ENCODE measurements around a stretch of chr3.

- PRO-cap: no peak
These were observed 15.9 kb downstream of the CHL1 start for GRCh38 chr3:212452-212942.

DNA sequence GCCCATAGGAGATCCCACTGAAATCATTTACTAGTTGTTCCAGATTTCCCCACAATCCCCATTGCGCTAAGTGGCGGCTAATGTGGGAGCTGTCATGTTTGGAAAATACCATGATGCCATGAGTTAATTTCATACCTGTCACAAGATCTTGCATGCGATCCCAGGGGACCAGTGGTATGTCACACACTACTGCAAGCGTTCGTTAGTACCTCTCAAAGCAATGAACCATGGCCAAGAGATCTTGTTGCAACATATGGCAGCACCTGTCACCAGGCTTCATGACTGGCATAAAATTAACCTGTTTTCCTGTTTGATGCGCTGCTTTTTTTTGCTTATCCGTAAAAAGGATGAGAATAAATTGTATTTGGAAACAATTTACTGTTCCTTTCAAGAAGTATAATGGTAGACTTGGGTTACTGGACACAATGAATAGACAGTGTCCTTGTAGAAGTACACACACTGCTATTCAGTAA, 81.8 kb downstream of the CHL1 start:
- PRO-cap: no peak

DNA sequence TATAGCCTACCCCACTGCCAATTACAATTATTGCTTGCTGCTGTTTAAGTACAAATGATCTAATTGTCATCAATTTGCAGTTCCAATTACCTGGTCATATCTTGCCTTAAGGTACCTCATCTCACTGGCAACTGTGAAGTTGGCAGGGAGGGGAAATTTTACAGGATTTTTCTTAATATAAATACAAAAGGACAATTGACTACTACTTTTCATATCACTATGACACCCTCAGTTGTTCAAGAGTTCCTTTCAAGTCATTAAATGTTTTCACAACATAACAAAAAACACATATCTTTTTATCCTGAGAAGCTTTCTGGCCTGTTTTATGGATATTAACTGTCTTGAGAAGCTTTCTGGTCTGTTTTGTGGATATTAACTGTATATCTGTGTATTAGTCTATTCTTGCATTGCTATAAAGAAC, 213.4 kb upstream of the CNTN4 start:
- PRO-cap: no peak

GRCh38 chr3:2099685-2100121, 1.0 kb downstream of the CNTN4 start:
- PRO-cap: no peak

DNA sequence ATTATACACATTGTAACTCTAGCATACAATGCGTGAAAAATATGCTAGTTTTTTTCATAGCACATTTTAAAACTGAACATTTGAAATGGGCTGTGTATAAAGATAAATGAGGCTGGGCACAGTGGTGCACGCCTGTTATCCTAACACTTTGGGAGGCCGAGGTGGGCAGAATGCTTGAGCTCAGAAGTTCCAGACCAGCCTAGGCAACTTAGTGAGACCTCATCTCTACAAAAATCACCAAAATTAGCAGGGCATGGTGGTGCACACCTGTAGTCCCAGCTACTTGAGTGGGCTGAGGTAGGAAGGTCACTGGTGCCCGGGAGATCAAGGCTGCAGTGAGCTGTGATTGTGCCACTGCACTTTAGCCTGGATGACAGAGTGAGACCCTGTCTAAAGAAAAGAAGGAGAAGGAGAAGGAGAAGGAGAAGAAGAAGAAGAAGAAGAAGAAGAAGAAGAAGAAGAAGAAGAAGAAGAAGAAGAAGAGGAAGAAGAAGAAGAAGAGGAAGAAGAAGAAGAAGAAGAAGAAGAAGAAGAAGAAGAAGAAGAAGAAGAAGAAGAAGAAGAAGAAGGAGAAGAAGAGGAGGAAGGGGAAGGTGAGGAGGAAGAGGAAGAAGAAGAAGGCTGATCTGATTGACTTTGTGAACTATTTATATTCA, 188.7 kb downstream of the CNTN4 start:
- PRO-cap: no peak

- PRO-cap: no peak
These were observed 262.5 kb downstream of the IL5RA start for GRCh38 chr3:2847643-2848070.

- PRO-cap: no peak
These were observed 192.4 kb downstream of the LRRN1 start for GRCh38 chr3:3991597-3992000.

DNA sequence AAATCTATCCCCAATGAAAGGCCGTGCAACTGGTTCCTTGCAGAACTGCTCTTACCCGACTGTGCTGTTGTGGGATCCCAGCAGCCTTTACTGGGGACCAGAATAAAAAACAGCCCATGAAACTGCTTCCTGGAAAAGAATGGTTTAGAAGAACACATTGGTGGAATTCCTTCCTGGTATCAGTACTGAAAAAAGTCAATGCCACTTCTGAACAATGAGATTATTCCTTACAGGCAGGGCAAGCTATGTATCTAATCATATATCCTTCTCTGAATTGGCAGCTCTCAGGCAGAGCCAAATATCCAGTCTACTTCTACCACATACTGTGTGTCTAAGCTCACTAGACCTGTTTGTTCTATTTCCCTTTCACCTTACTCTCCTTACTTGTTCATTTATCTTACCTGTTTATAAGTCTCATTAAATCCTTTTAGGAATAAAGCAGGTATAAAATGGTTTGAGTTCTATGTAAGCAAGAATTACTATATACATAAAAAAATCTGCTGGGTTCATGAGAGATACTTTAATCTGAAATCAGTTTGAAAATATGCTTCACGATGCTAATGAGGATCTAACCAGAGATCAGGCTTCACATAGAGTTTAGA, 8.3 kb downstream of the SETMAR start:
- PRO-cap: no peak

DNA sequence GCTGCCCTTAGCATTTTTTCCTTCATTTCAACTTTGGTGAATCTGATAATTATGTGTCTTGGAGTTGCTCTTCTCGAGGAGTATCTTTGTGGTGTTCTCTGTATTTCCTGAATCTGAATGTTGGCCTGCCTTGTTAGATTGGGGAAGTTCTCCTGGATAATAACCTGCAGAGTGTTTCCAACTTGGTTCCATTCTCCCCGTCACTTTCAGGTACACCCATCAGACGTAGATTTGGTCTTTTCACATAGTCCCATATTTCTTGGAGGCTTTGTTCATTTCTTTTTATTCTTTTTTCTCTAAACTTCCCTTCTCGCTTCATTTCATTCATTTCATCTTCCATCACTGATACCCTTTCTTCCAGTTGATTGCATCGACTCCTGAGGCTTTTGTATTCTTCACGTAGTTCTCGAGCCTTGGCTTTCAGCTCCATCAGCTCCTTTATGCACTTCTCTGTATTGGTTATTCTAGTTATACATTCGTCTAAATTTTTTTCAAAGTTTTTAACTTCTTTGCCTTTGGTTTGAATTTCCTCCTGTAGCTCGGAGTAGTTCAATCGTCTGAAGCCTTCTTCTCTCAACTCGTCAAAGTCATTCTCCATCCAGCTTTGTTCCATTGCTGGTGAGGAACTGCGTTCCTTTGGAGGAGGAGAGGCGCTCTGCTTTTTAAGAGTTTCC, 63.1 kb downstream of the SETMAR start:
- PRO-cap: no peak

DNA sequence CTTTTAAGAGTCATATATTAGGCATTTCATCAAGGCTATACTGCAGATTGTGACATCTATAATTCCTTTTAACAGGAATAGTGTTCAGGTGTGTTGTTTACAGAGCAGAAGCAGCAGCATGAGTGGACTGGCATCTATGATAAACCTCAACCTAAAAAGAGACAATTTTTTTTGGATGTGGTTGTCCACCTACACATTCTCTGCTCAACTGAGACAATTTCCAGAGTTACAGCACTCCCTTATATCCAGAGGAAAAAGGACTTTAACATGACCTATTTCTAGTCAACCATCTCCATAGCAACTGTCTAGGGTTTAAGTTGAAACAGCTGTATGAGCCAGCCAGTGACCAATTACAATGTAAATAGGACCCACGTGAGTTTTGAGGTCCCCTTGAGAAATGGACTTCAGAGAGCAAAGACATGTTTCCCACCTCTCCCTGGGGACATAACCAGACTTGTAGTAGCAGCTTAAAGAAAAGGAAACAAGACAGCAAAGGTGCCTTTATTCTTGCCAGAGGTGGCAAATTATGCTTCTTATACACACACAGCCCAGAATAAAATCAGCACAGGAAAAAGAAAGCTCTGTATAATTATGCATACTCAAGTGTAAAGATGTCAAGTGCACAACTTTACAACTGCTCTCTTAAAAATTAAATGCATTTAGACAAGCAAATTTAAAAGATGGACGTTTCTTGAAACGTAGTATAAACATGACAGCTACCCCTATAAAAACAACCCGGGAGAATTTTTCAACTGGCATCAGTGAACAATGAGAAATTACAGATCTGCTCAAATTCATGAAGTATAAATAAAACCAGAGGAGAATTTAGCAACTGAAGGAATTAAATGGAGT, 40.3 kb downstream of the SUMF1 start:
- PRO-cap: no peak

- PRO-cap: no peak
These were observed 55.6 kb downstream of the ITPR1 start for GRCh38 chr3:4548641-4549327.

GRCh38 chr3:4584034-4584905, 91.1 kb downstream of the ITPR1 start:
- PRO-cap: no peak

DNA sequence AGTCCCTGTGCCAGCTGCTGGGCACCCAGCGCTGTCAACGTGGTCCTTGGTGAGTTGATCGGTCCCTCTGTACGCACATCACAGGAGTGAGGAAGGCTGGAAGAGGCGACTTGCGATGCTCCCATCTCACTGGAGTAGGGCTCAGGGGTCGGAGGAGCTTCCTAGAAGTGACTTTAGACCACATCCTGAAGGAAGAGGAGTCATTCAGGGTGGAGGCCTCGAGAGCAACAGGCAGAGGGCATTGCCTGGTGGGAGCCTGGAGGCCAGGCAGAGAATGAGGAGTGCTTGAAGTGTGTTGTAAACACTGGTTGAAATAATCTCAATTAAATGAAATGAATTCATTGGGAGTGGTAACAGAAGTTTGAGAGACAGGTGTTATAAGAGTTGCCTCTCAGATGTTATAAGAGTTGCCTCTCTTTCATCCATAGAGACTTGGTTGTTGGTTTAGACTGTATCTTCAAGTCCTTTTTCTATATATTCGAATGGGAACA, 206.2 kb upstream of the BHLHE40 start:
- PRO-cap: no peak

DNA sequence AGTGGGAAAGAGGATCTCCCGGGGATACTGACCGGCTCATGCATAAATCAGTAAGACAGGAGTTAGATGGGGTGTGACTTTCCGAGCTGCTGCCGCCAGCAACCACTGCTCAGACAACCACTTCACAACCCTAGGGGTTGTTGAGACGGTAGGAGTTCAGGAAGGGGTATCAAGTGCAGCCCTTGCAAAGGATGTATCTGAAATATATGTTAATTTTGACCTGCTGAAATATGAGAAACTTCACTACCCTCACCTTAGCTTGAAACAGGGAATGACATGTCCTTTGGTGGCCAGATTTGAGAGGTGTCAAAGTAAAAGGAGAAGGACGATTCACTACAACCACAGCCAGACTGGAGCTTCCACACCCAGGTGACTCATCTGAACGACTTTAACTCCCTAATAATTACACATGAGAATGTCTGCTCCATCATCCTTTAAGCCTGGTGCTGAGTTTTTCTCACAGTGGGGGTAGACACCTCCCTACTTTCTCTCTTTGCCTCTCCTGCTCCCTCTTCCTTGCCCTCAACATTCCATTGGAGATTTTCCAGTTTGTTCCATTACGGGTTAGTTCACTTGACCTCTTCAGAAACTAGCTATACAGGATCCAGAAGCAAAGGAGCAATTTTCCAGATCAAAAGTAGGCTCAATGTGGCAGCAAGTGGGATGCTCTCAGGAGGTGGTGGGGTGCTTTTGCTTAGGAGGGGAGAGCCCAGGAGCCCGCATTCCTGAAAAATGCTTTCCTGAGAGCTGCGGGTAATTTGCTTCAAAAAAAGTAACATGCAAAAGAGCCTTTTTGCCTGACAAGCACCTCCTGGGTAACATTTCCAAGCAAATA, 154.3 kb upstream of the BHLHE40 start:
- PRO-cap: no peak

DNA sequence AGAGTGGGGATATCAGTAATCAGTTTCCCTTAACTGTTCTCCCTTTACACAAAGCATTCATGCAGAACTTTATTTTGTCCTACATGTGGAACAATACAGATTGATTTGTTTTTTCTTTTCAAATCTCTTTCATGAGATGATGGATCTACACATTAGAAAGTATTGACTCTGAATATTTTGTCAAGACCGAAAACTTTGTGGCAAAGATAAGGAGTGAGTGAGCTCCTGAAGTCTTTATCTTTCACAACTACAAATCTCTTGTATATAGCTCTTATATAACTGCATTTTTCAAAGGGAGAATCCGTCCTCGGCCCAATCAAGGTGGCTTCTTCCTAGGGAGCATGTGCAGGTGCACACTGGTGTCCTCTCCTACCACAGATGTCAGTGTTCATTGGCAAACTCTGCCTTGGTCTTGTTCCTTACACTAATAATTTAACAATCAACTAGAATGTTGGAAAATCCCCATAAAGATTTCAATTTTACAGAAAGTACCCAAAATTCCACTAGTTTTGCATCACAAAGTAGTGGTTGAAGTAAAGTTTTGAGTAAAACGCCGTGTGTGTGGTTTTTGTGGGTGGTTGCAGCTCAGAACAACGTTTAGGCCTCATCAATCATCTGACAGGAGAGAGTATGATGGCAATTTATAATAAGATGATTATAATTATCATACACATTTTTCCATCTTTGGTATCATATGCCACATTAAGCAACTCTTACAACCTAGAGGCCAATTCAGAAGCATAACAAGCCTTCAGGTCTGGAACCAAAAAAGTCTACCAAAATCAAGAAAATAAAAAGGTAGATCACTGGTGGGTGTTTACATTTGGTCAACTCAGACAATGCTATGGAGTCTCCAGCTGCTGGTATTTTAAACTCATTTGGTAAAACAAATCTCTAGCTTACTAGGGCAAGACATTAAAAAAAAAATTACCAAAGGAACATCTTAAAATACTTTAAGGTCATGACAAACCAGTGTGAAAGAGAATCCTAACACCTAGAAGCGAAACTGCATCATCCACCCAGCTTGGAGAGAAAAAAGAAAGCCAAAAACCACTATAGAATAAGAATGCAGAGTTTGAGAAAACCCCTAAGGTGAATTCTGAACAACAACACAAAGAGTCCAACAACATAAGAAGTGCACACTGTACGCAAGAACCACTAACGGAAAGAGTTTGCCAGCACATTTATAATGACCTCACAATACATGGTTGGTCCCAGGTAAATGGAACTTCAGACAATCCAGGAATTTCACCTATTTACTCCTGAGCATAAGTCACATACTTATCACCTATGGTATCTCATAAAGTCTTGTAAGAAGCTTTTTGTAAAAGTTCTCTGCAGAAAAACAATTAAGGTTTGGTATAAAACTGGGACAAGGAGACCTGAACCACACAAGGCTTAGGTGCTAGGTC, 128.8 kb upstream of the BHLHE40 start:
- PRO-cap: no peak

GRCh38 chr3:4981159-4981667, 2.0 kb downstream of the BHLHE40 start:
- PRO-cap: no peak

DNA sequence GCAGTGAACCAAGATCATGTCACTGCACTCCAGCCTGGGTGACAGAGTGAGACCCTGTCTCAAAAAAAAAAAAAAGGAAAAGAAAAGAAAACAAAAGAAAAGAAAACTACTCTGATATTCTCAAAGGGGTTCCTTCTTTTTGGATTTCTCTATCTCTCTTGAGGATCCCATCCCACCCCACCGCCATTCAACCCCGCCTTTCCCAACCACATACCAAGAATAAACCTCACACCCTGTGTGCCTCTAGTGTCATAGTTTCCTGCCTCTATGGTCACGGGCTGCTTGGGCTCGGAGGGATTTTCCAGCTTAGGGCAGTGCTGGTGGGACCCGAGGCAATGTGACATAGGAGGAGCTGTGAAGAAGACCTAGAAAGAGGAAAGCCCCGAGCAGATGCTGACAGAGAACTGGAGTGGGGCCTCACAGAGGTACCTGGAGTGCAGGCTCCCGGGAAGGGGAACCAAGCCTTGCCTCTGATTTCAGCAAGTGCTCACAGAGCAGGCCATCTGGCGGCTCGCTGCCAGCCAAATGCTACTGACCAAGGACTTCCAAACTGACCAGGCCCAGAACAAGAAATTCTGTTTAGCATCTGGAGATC, 27.5 kb downstream of the BHLHE40 start:
- PRO-cap: no peak

GRCh38 chr3:5052834-5053217, 69.3 kb upstream of the ARL8B start:
- PRO-cap: no peak

DNA sequence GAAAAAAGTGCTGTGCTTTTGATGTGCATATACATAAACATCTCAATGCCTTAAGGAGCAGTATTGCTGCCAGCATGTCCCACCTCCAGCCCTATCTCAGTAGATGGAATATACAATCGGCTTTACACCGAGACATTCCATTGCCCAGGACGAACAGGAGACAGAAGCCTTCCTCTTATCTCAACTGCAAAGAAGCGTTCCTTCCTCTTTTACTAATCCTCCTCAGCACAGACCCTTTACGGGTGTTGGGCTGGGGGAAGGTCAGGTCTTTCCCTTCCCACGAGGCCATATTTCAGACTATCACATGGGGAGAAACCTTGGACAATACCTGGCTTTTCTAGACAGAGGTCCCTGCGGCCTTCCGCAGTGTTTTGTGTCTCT, 40.2 kb upstream of the ARL8B start:
- PRO-cap: no peak

DNA sequence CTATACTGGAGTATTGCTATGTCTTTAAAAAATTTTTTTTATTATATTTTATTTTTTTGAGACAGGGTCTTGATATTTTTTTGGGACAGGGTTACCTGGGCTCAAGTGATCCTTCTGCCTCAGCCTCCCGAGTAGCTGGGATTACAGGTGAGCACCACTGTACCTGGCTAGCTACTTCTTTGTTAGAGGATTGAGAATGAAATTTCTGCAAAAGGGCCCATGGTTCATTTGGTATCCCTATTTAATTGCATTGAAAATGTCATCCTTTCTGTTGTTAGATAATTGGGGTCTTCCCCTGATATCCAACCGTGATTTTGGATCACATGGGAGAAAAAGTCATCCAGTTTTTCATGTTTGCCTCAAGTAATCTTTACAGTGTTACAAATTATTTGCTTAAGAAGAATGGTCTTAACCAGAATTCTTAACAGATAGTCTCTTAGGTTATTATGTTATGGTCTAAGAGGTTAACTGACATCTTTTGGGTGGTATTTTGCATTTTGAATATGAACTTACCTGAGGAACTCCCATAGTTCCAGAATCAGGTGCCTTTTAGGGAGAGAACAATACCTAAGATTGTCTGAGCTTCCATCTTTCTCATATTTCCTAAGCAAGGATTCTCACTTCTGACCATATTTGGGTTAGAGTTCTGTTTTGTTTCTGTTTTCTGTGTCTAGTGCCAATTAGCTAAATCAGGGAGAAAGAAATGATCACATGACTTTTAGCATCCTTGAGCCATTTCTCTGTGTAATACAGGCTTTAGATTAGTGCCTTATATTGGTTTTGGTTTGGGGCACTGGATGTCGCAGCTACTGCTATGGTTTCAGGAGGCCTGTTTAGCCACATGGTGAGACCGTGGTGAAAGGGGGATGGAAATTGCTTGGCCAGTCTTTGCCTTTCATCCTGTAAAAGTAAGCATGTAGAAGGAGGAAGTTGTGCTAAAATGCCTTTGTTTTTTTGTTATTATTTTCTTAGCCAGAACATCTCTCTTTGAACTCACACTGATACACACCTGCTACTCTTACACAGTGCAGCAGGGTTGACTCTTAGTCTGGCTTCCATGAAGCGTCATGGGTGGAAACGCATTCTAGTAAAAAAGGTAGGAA, 29.1 kb downstream of the EDEM1 start:
- PRO-cap: no peak